ENCODE measurements around the gene RTP1.

DNA sequence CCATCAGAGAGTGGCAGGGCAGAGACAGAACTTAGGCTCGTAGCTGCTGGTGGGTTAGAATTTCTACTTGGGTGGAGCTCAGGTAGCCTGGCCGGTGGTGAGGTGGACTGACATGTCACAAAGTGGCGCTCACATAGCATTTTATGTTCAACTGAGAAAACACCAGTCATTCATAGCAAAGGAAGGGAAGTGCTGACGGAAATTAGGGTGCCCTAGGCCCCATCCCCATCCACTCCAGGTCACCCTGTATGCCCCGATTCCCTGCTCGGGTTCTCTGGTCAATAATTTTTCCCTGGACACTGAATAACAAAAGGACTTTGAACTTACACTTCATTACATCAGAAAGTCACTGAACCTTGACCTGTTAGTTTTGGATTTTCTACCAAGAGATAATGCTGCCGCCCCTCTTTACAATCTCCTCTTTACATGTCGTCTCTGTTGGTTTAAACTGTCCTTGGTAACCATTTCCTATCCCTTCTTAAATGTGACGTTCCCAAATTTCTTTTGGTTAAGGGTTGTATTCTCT is 13.8 kb upstream of the AHSG start:
- PRO-cap = no peak

DNA sequence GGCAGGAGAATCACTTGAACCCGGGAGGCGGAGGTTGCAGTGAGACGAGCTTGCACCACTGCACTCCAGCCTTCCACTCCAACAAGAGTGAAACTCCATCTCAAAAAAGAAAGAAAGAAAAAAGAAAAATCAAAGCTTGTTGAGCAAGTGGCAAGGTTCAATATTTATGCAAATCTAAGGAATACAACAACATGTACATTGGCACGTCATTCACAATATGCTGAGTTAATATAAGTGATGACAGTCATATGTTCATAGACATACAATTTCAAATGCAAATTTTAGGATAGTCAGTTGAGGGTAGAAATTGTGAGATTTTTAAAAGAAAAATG is 12.5 kb upstream of the AHSG start:
- PRO-cap = no peak

DNA sequence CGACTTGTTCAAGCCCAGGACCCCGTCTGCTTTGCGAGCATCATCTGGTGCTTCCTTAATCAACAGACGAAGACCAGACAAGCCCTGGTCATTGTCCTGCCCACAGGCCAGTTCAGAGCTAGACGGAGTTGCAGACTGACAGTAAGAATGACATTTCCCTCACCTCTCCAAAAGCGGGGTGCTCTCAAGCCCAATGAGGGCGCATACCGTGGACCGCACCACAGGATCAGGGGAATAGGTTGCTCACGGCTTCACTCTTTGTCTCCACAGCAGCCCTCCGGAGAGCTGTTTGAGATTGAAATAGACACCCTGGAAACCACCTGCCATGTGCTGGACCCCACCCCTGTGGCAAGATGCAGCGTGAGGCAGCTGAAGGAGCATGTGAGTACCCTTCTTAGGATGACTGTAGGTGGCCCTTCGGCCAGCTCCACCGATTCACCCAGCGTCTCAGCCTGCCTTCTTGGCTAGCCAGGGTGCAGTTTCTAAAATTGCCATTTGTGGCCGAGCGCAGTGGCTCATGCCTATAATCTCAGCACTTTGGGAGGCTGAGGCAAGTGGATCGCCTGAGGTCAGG is 2.6 kb downstream of the AHSG start:
- PRO-cap = no peak

DNA sequence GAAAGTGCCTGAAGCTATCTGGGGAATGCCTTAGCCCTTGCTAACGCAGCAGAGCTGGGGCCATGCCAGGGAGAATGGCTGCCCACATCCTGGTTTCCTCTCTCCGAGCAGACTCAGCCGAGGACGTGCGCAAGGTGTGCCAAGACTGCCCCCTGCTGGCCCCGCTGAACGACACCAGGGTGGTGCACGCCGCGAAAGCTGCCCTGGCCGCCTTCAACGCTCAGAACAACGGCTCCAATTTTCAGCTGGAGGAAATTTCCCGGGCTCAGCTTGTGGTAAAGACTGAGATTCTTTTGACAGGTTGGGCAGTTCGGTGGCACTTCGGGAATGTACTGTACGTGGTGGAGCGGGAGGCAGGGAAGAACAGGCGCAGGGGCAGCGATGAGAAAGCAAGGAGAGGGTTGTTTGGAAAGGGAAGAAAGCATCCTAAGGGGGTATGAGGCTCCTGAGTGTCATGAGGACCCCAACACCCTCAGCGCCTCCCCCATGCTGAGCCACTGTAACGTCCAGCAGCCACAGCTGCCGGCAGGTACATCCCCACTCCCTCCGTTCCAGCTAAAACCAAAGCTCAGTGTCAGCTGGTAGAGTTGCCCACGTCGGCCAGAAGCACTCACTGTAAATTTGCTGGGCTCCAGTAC is 4.3 kb downstream of the AHSG start:
- PRO-cap = no peak

DNA sequence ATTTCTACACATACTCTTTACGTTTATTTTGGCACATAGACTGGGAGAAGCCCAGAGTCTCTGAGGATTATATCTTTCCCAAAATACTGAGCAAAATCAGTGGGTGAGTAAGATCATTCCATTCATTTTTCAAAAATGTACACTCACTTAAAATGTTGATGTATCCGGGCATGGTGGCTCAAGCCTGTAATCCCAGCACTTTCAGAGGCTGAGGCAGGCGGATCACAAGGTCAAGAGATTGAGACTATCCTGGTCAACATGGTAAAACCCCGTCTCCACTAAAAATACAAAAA is 15.8 kb upstream of the RFC4 start:
- PRO-cap = no peak

DNA sequence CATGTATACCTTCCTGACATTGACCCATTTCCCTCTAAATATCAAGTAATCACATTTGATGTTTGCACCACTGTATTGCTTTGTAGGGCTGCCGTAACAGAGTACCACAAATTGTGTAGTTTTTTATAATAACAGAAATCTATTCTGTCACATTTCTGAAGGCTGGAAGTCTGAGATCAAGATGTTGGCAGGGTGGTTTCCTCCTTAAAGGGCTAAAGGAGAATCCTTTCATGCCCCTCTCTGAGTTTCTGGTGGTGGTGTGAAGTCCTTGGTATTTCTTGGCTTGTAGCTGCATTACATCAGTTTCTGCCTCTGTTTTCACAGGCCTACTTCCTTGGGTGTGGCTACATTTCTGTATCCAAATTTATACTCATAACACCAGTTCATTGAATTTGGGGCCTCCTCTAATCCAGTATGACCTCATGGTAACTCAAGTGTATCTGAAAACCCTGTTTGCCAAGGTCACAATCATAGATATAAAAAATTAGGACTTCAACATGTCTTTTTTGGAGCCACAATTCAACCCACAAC is 29.1 kb upstream of the ST6GAL1 start:
- PRO-cap = no peak

- PRO-cap = no peak
Measured at GRCh38 chr3:186932483-186933024, 2.2 kb downstream of the ST6GAL1 start.

DNA sequence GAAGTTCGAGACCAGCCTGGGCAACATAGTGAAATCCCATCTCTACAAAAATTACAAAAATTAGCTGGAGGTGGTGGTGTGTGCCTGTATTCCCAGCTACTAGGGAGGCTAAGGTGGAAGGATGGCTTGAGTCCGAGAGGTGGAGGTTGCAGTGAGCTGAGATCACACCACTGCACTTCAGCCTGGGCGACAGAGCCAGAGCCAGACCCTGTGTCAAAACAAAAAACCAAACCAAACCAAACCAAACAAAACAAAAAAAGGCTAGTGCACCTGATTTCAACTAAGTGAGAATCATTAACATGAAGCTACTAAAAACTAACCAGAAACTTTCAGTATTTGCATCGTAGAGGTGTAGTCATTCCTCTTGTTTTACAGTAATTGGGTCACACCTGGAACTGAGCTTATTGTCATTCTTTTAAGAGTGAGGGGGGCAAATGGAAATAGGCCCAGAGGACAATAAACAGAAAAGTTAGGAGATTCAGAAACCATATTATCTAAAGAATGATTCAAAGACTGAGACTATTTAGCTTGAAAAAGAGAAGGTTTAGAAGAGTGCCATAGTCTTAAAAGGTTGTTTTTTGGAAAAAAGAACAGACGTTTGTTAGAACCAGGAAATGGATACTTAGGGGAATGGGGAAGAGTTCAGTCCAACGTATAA is 58.5 kb downstream of the ST6GAL1 start:
- PRO-cap = no peak

GRCh38 chr3:186996165-186996988 is 66.1 kb downstream of the ST6GAL1 start:
- PRO-cap = unidirectional peak, plus-strand start at chr3:186996583

DNA sequence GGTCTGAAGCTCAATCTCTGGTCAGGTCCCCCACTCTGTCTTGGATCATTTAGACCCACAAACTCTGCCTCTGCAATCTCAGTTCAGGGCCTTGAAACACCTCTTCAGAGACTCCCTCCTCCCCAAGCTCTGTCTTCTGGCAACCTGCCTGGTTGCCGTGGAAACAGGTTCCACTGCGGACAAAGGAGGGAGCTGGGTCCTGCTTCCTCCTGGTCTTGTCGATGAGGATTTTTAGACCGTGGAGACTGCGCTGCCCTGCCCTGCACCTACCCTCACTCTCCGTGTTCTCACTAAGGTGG is at the start of gene RTP1:
TSS of gene RTP1 (plus strand) at position 192 of the 299 bp plus-strand sequence.
- PRO-cap = no peak

DNA sequence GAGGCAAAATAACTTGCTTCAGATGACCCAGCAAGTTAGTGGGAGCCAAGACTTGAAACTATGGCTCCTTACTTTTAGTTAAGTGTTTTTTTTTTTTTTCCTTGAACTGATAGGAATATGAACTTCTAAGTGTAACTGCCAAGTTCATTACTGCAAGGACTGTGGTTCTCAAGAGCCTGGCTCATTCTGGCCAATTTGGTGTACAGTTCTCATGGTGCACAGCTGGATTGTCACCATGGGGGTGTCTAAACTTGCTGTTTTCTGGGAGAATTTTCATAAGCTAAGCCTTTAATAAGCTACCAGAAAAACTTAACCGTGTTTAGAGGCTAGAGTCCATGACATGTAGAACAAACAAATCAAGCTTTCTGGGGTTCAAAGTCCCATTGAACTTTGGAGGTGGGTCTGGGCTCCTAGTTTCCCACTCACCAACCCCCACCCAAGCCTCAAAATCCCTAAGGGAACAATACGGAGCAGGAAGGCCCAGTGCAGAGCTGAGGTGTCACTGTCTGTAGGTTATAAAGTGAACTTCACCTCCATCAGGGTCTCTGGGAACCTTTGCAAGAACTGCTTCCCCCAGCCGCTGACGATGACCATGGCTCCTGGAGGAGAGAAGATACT is 25.4 kb downstream of the RTP1 start:
- PRO-cap = no peak

DNA sequence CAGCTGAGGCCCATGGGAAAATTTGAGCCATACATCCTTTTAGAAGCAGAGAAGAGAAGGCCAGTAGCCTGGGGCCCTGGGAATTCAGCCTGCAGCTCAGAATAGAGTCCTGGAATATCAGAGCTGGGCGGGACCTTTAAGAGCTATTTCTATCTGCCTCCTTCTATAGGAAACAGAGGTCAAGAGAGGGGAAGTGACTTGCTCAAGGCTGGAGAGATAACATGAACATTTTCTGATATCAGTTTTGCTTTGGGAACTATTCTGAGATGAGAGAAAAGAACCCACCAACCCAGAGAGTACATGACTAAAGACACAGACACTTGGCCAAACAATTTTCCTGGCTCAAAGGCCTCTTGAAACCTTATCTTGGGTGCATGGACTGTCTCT is 26.1 kb downstream of the MASP1 start:
- PRO-cap = no peak

GRCh38 chr3:187721169-187721896 is 19.0 kb upstream of the RTP2 start:
- PRO-cap = no peak

DNA sequence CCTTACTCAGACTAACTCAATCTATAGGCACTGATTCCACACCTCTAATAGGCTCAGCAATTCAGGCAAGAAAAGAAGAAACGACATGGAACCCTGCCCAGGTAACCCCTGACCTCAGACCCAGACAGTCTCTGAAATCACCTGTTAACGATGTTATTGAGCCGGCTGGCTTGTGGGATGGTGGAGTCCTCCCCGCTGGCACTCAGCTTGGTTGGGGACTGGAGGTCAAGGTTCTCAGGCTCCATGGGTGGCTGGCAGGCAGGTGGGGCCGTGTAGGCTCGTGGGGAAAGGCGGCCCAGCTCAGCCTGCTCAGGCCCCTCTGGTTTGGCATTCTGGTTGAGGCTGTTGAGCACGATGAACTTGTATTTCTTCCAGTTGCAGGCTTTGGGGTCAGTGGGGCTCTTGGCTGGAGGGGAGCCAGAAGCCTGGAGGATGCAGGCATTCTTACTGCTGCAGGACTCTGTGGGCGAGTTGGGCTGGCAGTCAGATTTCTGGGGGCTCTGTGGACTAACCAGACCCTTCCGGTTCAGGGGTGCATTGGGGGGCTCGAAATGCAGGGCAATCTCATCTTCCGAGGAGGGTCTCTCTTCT is 16.3 kb downstream of the BCL6 start:
- PRO-cap = no peak

- PRO-cap = no peak
Measured at GRCh38 chr3:187735394-187735882, 9.8 kb downstream of the BCL6 start.

DNA sequence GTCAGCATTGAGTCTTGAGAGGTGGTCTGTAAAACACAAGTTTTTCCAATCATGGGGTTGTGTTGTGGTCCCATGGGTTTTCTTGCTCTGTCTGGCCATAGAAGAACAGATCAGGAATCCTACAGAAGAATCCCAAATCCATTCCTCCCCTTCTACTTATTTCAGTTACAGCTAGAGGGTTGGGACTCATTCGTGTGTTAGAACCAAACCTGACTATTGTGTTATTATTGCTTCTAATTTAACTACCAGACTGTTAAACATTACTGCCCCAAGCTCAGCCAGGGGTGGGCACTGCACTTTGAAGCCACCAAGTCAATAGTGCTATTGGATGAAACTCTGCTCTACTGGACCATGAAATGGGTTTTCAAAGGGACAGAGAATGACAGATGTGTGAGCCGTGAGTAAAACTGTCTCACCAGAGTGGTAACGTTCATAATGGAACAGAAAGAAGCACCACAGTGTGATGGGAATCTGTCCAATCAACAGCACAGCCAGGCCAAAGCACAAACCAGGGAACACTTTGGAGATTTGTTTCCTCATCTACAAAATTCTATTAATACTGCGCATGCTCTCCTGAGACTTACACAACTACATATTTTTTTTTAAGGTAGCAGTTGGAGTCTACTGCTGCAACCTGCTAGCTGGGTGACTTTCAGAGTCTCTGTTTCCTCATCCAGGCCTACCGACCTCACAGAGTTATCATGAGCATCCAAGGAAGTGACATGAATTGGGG is 171.9 kb upstream of the LPP start:
- PRO-cap = no peak

GRCh38 chr3:187997870-187998328 is 156.1 kb upstream of the LPP start:
- PRO-cap = no peak

- PRO-cap = no peak
Measured at GRCh38 chr3:188160538-188161231, 6.7 kb downstream of the LPP start.

DNA sequence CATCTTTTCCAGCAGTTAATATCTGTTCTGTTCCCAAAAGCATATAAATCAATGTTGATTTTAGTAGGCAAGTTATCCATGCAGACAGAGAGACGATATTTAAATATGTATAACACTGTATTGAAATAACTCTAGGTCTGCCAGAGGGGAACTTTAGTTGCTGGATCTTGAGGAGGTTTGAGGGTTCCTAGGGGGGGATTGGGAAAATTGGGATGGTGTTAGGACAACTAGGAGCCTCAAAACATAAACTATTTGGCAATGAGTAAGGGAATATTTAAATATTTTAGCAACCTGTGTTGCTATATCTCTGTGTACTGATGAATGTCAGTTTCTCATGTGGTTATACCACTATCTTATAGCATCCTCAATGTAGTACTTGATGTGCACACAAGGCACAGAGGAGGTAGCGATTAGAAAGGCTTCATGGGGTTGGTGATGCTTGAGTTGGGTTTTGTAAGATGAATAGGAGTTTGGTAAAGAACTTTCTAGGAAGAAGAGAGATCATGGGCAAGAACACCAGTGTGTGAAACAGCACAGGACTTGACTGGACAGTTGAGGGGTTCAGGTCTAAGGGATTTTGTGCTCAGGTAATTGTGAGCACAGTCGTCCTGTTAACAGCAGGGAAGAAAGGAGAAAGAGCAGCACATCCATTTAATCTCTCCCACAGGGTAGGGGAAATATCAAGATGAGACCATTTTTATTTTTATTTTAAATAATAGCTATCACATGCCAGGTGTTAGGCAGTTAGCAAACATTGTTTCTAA is 38.0 kb downstream of the LPP start:
- PRO-cap = no peak

- PRO-cap = no peak
Measured at GRCh38 chr3:188234651-188235365, 80.9 kb downstream of the LPP start.